Melanocyte of skin (primary cell): ENCODE results near the gene MCM10.

DNA sequence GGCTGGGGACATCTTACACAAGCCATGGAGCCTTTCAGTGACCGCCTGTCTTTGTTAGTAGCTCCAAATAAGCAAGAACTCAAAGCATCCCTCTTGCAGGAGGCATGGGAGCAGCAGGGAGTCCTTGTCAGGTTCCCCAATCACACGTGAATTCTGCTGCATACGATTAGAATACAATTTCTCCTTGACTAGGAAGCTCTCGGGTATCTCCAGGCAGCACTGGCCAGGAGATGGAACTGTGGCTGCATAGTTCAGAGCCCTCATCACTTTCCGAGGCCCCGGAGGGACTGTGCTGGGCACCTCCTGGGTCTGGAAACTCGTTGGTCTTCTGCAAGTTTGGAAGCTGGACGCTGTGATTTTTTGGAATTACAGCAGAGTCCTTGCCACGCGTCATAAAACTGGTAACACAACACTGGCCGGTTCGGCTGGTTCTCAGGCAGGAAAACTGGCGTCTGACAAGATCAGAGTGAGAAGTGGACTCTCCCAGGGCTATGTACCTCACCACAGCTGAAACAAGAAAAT, 216.1 kb downstream of the CCDC3 start:
- CAGE, long polyA plus RNA, 2 experiments, result no peak in any of the 2 experiments

GRCh38 chr10:13108100-13108335, 8.1 kb downstream of the OPTN start:
- CAGE, long polyA plus RNA, 2 experiments, result no peak in any of the 2 experiments

- CAGE, long polyA plus RNA, 2 experiments, result no peak in any of the 2 experiments
These were observed at the start of gene MCM10 for GRCh38 chr10:13161081-13161754. Gene MCM10, plus strand, starts transcription at chr10:13161558.

GRCh38 chr10:13288080-13288711, 11.7 kb downstream of the PHYH start:
- CAGE, long polyA plus RNA, 2 experiments, result no peak in any of the 2 experiments

GRCh38 chr10:13335991-13336594, 12.0 kb downstream of the SEPHS1 start:
- CAGE, long polyA plus RNA, 2 experiments, result no peak in any of the 2 experiments

DNA sequence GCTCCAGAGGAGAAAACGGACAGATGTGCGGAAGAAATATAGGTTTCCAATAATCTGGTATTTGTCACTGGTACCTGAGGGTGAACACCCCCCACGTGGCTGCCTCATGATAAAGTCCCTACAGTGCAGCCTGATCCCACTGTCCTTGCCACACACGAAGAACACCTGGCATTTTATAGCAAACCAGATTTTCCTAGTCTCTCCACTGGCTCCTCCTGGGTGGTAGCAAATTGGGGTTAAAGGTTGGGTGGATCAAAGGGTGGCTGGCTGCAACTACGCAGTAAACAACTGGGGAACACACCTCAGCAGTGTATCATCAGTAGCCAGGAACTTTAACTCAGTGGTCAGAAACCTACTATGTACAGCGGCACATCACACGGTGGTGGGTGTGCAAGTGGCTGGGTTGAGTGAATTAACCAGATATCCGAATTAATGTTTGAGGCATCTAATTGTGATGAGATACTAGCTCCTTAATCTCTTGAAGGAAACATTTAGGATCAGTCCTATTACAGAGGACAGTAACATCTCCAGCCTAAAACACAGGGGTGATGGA, 10.2 kb downstream of the SEPHS1 start:
- CAGE, long polyA plus RNA, 2 experiments, result no peak in any of the 2 experiments

DNA sequence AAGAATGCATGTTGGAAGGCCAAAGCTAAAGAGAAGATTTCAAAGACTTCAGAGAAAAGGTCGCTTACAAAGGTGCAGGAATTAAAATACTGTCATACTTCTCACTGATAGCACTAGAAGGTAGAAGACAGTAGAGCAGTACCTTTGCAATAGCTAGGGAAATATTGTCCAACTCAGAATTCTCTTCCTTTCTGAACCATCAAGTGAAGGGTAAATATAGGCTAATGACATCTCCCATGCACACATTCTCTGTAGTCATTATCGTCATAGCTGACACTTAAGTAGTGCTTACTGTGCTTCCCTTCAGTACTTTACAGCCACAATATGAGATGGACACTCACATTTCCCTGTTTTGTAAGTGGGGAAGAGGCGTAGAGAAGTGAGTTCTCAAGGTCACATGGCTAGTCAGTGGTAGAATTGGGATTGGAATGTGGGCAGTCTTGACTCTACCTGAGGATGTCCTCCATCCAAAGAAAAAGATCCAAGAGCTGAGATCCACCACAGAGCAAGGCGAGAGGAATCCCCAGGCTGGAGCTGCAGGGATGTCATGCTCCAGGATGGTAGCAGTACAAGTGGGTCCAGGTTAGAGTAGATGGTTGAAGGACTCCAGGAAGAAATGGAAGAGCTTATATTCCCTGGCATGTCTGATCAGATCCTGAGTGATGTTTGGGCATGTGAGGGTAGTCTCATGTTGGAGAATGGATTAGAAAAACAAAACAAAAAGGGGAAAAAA, 39.1 kb downstream of the PRPF18 start:
- CAGE, long polyA plus RNA, 2 experiments, result no peak in any of the 2 experiments

DNA sequence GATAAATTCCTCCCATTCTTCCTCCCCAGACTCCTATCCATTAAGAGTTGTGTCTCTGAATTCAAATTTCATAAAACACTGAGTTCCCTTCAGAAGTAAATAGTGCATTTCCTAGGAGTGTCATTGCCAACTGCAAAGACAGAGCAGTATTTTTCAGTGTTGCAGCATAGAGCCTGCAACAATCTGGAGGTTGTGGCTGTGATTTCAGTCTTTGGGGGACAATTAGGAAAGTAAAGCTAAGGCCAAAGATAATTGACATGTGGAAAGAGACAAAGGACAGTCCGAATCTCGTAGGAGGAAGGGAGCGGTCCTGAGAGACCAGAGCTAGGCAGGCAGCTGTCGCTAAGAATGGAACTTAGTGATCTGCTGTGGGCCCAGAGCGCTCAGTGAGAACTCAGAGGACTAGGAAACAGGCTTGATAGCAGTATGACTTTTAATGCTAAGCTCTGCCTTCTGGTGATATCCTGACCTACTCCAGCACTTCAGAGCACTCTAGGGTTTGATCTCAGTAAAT, 46.2 kb downstream of the PRPF18 start:
- CAGE, long polyA plus RNA, 2 experiments, result no peak in any of the 2 experiments

DNA sequence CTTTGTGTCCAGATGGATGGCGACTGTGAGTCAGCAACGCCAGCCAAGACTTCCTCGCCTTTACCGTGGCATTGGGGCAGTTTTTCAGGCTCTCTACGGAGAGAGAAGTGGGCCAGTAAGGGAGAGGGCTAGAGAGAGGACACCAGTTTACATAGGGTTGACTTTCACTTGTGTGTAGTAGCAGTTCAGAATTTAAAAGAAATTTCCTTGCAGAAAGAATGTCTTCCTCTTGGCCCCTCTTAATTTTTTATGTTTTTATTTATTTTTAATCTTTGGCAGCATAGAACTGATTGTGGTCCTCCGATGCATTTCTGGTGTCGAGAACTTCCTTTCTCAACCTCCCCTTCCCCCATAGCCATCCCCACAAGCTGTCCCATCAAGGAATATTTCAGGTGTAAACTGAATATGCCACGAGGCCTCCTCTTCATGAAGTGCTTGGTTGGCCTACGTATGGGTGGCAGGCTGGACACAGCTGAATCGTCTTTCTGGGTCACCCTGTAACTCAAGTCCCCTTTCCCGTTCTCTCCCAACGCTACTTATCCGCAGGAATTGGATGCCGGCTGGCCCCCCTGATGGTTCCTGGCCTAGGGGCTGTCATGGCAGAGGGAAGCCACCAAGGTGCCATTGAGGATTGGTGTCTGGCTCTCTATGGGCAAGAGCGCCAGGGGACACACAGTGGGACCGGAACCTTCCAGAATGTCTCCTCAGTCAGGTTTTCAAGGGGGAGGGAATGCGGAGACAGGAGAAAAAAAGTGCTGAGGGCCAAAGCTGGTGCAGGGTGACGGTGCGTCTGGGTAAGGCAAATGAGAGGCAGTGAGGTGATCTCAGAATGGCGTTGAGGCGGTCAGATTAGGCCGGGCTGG, 59.5 kb downstream of the PRPF18 start:
- CAGE, long polyA plus RNA, 2 experiments, result no peak in any of the 2 experiments

GRCh38 chr10:13659197-13659812, 72.5 kb downstream of the PRPF18 start:
- CAGE, long polyA plus RNA, 2 experiments, result no peak in any of the 2 experiments

GRCh38 chr10:13707023-13708148, 120.6 kb downstream of the PRPF18 start:
- CAGE, long polyA plus RNA, 2 experiments, result no peak in any of the 2 experiments

DNA sequence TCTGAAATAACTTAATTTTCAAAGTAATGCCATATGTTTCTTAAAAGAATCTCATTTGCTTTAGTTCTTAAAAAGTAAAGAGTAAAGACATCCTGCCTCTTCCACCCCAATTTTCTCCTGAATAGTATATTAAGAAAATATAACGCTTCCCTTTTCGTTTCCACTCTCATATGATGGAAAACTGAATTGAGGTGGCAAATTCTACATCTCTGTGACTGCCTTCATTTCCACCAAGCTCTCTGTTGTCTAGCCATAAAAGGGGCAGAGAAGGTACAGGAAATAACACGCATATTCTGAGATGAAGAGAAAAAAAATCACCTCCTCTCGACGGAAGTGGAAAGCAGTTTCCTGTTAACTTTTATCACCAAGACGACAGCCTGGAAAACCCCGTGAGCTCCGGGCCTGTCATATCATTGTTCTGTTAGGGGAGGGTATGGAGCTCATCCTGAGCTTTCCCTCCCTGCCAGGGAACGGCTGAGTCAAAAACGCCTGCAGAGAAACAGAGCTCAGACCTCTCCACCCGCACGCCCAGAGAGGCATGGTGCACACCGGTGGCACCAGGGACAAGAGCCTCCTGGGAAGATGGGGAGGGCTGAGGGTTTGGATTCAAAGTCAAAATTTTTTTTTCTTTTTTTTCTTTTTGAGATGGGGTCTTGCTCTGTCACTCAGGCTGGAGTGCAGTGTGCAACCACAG, 200.2 kb downstream of the PRPF18 start:
- CAGE, long polyA plus RNA, 2 experiments, result no peak in any of the 2 experiments

DNA sequence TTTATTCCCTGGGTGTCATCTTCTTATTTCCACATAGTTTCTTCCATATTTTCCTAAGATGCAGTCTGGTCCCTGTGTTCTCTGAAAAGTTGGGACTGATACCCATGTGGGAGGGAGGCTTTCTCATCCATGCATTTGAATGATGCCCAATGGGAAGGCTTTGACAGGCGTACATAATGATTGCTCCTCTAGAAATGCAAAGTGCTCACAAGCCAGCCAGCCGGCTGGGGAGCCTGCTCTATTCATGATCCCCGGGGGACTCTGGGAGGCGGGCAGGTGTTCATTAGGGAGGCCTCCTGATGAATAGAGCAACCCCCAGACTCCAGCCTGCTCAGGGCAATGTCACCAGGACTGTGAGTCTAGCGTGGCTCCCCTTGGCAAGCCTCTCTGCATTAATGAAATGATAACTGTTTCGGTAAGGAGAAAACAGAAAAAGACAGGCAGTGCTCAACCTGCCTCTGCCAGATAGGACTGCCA, 236.3 kb downstream of the PRPF18 start:
- CAGE, long polyA plus RNA, 2 experiments, result no peak in any of the 2 experiments

GRCh38 chr10:13885661-13886224, 299.0 kb downstream of the PRPF18 start:
- CAGE, long polyA plus RNA, 2 experiments, result no peak in any of the 2 experiments

DNA sequence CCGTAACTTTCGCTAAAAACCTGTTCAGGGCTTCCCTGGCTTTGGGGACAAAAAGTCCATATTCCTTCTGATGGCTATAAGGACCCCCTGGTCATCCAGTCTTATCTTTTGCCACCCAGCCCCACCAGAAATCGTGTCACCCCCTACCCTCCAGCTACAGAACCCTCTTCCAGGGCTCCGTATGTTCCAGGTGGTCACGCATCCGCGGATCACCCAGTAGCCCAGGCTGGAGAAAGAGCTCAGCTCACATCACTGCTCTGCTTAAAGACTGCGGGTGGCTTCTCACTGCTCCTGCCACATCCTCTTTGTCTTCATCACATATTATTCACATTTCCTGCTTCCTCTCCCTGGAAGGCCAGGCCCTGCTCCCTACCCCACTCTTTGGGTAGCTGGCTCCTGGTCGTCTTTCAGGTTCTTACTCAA, 307.5 kb downstream of the PRPF18 start:
- CAGE, long polyA plus RNA, 2 experiments, result no peak in any of the 2 experiments

DNA sequence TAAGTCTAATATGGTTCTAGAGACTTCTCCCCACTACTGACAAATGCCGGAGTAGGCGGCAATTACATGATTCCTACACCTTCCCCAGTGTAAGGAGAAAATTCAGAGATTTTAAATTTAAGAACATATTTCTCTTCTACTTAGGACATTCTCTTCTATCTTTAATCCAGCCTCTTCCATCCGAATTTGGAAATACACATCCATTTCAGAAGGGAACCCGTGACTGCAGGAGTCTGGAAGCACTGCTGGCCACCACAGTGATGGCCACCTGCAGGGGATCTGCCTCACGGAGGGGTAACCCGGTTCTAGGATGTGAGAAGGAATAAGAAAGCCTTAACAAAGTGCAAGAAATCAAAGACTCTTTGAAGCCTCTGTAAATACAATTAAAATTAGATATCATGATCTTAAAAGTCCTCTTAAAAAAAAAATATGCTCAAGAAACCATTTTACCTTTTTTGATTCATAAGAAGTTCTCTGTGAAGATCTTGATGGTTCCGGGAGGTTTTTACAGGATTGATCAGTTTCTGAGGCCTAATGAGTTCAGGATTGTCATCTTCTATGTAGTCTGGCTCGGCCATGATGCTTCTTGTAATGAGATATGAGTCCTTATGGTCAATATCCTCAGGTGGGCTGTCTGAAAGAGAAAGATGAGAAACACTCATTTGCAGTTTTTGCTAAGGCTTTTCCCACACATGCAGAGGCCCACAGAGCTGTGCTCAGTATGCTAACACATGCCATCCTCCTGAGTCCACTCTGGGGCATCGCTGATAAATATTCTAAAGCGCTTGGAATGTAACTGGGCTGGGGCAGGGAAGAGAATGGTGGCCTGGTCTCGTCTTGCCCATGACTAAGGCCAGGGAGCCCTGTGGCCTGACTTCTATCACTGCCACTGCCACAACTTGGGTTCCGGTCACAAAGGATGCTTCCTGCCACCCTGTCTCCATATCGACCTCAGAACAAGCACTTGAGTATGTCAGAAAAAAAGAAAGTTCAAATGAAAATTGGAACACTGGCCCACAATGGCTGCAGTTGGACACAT, 199.5 kb upstream of the FRMD4A start:
- CAGE, long polyA plus RNA, 2 experiments, result no peak in any of the 2 experiments

DNA sequence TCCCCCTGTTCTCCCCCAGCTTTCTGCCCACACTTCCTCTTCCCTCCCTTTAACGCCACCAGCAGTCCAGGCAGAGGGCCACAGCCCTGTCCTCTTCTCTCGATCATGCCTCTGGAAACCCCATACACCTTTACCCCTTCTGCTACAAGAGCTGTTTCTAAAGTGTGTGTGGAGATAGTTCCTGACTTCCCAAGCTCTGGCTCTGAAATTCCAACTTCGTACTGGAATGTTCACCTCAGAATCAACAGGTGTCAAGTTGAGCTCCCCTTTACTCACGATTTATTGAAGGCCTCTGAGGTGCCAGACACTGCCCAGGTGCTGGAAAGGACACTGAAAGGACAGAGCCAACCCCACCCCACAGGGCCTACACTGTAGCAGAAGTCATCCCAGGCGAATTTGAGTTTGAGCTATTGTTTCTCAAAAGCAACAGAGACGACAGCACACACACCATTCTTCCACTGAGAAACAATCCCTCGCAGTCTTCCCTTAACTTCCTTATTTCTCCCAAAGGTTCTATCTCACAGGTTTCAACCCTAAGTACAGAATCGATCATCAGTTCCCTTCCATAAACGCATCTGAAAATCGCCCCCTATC, 209.9 kb upstream of the FRMD4A start:
- CAGE, long polyA plus RNA, 2 experiments, result no peak in any of the 2 experiments

- CAGE, long polyA plus RNA, 2 experiments, result no peak in any of the 2 experiments
These were observed 214.6 kb downstream of the FAM107B start for GRCh38 chr10:14559923-14560734.

DNA sequence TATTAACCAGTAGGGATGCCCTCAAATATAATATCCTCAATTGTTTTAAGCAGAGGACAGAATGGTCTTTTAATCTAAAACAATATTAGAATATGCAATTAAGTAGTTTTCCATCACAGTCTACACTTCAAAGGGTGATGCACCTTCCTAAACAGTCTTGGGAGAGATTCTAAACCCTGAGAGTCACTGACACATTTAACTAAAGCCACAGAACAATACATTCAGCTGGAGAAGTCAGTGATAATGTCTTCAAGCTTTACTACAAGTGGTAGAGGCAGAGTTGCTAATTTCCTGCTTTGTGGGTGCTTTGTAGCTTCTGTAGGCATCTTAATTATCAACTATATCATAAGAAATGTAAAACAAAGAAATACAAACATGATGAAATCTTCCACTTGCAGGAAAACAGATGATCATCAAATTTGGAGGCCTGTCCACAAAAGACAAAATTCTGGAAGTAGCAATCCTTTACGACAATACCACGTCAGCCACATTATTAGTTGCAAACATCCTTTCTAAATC, 212.5 kb downstream of the FAM107B start:
- CAGE, long polyA plus RNA, 2 experiments, result no peak in any of the 2 experiments

DNA sequence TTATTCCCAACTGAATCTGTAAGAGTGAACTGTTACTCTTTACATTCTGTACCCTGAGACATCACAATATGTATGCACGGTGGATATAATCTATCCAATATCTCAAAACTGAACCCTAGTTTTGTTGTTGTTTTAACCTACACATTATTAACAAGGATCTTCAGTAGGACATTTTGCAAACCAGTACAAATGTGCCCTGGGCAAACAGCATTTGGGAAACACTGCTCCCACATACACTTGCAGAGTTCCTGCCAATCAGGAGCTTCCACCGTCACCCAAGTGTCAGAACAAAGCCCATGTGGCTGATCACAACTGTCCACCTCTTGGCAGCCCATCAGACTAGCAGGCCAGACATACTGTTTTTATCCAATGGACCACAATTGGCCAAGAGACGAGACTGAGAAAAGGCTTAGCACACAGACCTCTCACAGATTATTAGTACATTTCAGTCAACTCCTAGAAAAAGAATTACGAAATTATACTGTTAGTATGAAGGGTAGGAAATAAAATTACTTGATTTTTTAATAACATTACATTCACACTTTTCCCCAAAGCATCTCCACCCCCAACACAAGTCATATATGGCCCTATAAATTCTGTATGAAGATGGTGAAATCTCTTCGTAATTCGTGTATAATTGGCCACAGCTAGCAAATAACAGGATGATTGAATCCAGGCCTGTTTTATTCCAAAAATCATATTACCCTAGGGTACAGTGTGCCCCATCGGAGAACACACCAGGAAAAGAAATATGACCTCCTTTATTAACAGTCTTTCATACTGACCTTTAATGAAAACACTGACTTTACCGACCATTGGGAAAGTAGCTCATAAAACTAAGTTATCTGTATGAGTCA, 200.2 kb downstream of the FAM107B start:
- CAGE, long polyA plus RNA, 2 experiments, result no peak in any of the 2 experiments